HepG2 (cell line): ENCODE results near the genes B3GNT5 and ABCF3.

DNA sequence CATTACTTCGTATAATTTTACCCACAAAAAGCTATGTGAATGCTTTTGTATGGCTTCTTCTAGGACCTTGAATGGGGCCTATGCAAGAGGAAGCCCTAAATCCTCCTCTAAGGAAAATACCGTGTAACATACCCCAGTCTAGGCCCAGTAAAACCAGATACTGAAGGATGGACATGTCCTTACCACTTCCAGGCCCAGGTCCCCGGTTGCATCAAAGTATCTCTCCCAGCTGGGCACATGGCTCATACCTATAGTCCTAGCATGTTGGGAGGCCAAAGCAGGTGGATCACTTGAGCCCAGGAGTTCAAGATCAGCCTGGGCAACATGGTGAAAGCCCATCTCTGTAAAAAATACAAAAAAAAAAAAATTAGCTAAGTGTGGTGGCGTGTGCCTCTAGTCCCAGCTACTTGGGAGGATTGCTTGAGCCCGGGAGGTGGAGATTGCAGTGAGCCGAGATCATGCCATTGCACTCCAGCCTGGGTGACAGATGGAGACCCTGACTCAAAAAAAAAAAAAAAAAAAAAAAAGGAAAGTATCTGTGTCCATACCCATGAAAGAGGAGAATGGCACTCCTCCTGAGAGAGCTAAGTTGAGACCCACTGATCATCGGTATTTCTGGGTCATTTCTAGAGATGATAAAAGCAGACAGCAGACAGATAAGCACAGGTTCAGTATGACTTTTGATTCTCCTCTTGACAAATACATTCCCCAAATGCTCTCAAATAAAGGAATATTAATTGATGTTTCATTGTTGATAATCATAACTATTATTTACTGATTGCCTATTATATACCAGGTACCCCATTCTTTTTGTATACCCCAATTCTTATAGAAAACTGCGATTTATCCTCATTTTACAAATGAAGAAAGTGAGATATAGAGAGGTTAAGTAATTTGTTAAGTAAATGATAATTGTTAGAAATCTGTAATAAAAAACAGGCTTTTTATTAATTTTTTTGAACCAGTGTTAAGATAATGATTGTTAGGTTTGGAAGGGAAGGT is 85.4 kb downstream of the DCUN1D1 start:
- RRBS, 2 experiments, result no CpG with 5 or more reads among the region's 8 CpGs
CAGE:
- cytosol, long polyA minus RNA, result no peak
- cytosol, long polyA plus RNA, result no peak
- long polyA plus RNA, result no peak
- nucleus, long polyA minus RNA, result no peak
- nucleus, long polyA plus RNA, result no peak

CAGE:
- cytosol, long polyA minus RNA, result no peak
- cytosol, long polyA plus RNA, result no peak
- long polyA plus RNA, result no peak
- nucleus, long polyA minus RNA, result no peak
- nucleus, long polyA plus RNA, result no peak
Measured at GRCh38 chr3:182962148-182962634, 18.1 kb downstream of the DCUN1D1 start.

GRCh38 chr3:183101341-183101859 is 2.1 kb upstream of the MCCC1 start:
- RRBS, 2 experiments, result no CpG with 5 or more reads among the region's 12 CpGs
CAGE:
- cytosol, long polyA minus RNA, result no peak
- cytosol, long polyA plus RNA, result no peak
- long polyA plus RNA, result no peak
- nucleus, long polyA minus RNA, result no peak
- nucleus, long polyA plus RNA, result no peak

GRCh38 chr3:183252927-183254056 is at the start of gene B3GNT5:
B3GNT5 (plus strand) TSS chr3:183253253.
- RRBS, 2 experiments, result 2 to 3% methylated on average over 24 of the region's 95 CpGs
CAGE:
- cytosol, long polyA minus RNA, result no peak
- cytosol, long polyA plus RNA, result no peak
- long polyA plus RNA, result no peak
- nucleus, long polyA minus RNA, result no peak
- nucleus, long polyA plus RNA, result no peak

GRCh38 chr3:183285691-183286638 is 32.9 kb downstream of the B3GNT5 start:
- RRBS, 2 experiments, result under 1 to 1% methylated on average over 7 of the region's 10 CpGs
CAGE:
- cytosol, long polyA minus RNA, result no peak
- cytosol, long polyA plus RNA, result no peak
- long polyA plus RNA, result no peak
- nucleus, long polyA minus RNA, result no peak
- nucleus, long polyA plus RNA, result no peak

GRCh38 chr3:183508911-183509305 is 46.6 kb downstream of the KLHL6 start:
- RRBS, 2 experiments, result no CpG with 5 or more reads among the region's 1 CpG
CAGE:
- cytosol, long polyA minus RNA, result no peak
- cytosol, long polyA plus RNA, result no peak
- long polyA plus RNA, result no peak
- nucleus, long polyA minus RNA, result no peak
- nucleus, long polyA plus RNA, result no peak

DNA sequence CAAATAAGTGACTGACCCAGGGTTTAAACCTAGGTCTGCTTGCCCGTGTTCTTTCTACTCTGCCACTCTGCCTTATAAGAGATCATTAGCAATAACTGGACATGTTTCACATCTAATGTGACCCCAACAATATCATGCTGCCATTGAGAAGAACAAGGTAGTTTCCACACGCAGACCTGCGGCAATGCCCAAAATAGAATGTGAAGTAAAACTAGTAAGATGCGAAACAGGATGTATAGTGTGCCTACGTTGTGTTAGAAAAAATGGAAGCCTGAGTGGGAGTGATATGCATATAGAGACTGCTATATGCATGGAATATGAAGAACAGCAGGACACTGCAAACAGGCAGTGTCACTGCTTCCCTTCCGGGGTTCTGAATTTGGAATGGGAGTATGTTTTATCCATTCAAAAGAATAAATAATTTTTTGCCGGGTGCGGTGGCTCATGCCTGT is 29.9 kb downstream of the KLHL6 start:
- RRBS, 2 experiments, result 57 to 60% methylated on average over 1 of the region's 8 CpGs
CAGE:
- cytosol, long polyA minus RNA, result no peak
- cytosol, long polyA plus RNA, result no peak
- long polyA plus RNA, result no peak
- nucleus, long polyA minus RNA, result no peak
- nucleus, long polyA plus RNA, result no peak

- RRBS, 2 experiments, result no CpG with 5 or more reads among the region's 9 CpGs
CAGE:
- cytosol, long polyA minus RNA, result no peak
- cytosol, long polyA plus RNA, result no peak
- long polyA plus RNA, result no peak
- nucleus, long polyA minus RNA, result no peak
- nucleus, long polyA plus RNA, result no peak
Measured at GRCh38 chr3:183580200-183580763, 24.8 kb upstream of the KLHL6 start.

DNA sequence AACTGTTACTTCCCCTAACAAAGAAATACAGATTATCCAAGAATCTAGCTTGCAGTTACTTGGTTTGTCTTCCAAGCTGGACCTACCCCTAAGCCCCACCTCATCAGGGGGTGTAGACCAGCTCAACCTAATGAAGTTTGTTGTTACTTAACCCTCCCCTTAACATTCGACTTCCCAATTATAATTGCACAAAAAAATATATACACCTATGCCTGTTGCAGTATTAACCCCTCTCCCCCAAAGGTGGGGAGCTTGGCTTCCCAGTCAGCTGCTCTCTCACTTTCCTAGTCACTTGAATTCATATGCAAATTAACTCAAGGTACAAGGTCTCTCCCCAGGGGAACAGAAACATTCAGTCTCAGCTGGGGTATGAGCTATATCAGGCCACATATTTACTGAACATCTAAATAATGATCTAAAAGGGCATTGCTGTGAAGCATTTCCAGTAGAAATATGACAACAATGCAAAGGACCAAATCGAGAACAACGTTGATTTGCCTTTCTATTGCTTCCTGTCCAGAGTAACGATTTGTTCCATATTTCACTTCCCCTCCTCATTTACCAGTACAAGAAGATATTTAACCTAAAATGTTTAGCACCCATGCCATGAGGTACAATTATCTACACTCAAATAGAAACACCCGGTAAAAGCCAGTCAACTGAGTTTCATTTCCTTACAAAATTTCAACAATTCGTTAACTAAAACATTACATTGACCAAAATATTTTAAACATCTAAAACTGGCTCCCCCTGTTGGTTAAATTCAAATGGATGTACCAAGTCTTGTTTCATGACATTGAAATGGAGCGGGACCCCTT is 36.4 kb upstream of the KLHL6 start:
- RRBS, 2 experiments, result no CpG with 5 or more reads among the region's 7 CpGs
CAGE:
- cytosol, long polyA minus RNA, result no peak
- cytosol, long polyA plus RNA, result no peak
- long polyA plus RNA, result no peak
- nucleus, long polyA minus RNA, result no peak
- nucleus, long polyA plus RNA, result no peak

DNA sequence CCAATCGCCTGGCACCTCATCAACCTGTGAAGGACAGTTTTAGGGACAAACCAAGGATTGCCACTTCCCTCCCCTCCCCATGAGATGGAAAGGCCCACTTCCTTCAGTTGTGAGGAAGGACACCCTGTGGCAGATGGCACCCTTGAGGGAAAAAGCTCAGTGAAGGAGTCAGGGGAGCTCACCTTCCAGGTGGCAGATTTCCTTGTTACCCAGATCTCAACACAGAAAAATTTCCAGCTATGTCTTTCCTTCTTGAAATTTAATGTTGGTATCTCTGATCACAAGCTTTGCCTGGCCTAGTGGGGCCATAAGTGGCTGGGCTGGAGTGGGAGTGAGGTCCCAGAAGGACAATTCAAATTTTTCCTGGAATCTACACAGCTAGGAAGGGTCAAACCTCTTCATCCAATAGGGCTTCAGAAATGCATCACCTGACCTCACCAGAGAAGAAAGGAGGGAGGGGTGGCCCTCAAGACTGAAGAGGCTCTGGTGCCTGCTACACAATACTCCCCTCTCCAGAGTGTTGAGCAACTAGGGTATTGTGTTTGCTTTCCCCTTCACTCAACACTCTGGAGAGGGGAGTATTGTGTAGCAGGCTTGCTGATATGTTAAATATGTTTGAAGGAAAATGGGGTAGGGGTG is 6.0 kb upstream of the KLHL24 start:
- RRBS, 2 experiments, result no CpG with 5 or more reads among the region's 1 CpG
CAGE:
- cytosol, long polyA minus RNA, result no peak
- cytosol, long polyA plus RNA, result no peak
- long polyA plus RNA, result no peak
- nucleus, long polyA minus RNA, result no peak
- nucleus, long polyA plus RNA, result no peak

DNA sequence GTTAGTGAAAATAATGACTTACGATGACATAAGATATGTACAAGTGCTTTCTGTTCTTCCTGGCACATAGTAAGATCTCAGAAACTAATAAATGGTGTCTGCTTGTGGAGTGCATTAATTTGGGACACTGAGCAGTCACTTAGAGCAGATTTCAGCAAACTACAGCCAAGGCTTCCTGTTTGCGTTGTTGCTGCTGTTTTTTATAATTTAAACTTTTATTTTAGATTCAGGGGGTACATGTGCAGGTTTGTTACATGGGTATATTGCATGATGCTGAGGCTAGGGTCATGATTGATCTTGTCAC is 42.2 kb downstream of the MAP6D1 start:
- RRBS, 2 experiments, result no CpG with 5 or more reads among the region's 2 CpGs
CAGE:
- cytosol, long polyA minus RNA, result no peak
- cytosol, long polyA plus RNA, result no peak
- long polyA plus RNA, result no peak
- nucleus, long polyA minus RNA, result no peak
- nucleus, long polyA plus RNA, result no peak

- RRBS, 2 experiments, result no CpG with 5 or more reads among the region's 5 CpGs
CAGE:
- cytosol, long polyA minus RNA, result no peak
- cytosol, long polyA plus RNA, result no peak
- long polyA plus RNA, result no peak
- nucleus, long polyA minus RNA, result no peak
- nucleus, long polyA plus RNA, result no peak
Measured at GRCh38 chr3:183880152-183880469, 4.6 kb downstream of the PARL start.

- RRBS, 2 experiments, result no CpG with 5 or more reads among the region's 12 CpGs
CAGE:
- cytosol, long polyA minus RNA, result start-site peak on the minus strand at chr3:183988308-183988361, 10 reads
- cytosol, long polyA plus RNA, result no peak
- long polyA plus RNA, result no peak
- nucleus, long polyA minus RNA, result no peak
- nucleus, long polyA plus RNA, result no peak
Measured at GRCh38 chr3:183988066-183988701, 29.5 kb downstream of the ABCC5 start.

DNA sequence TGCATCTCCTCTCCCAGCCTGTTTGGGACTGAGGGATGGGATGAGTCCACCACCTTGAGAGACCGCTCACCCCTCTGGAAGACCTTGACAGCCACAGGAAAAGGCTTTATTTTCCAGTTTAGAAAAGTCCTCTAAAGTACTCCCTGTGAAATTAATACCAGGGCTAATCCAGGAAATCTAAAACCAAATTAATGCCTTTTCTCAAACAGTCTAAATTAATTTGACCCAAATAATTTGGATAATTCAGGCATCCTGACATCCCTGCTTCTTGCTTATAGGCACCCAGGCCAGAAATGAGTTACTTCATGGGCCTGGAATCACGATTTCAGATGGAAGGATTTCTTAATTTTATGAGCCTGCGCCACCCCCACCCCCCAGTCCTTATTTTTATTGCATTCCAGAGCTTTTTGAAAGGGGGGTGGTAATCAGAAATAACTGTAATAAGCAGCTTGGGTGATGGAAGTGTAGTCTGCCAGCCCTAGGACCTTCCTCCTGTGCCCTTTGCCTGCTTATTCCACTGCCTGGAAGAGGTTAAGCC is 1.2 kb downstream of the AP2M1 start:
- RRBS, 2 experiments, result no CpG with 5 or more reads among the region's 3 CpGs
CAGE:
- cytosol, long polyA minus RNA, result no peak
- cytosol, long polyA plus RNA, result no peak
- long polyA plus RNA, result no peak
- nucleus, long polyA minus RNA, result no peak
- nucleus, long polyA plus RNA, result no peak

DNA sequence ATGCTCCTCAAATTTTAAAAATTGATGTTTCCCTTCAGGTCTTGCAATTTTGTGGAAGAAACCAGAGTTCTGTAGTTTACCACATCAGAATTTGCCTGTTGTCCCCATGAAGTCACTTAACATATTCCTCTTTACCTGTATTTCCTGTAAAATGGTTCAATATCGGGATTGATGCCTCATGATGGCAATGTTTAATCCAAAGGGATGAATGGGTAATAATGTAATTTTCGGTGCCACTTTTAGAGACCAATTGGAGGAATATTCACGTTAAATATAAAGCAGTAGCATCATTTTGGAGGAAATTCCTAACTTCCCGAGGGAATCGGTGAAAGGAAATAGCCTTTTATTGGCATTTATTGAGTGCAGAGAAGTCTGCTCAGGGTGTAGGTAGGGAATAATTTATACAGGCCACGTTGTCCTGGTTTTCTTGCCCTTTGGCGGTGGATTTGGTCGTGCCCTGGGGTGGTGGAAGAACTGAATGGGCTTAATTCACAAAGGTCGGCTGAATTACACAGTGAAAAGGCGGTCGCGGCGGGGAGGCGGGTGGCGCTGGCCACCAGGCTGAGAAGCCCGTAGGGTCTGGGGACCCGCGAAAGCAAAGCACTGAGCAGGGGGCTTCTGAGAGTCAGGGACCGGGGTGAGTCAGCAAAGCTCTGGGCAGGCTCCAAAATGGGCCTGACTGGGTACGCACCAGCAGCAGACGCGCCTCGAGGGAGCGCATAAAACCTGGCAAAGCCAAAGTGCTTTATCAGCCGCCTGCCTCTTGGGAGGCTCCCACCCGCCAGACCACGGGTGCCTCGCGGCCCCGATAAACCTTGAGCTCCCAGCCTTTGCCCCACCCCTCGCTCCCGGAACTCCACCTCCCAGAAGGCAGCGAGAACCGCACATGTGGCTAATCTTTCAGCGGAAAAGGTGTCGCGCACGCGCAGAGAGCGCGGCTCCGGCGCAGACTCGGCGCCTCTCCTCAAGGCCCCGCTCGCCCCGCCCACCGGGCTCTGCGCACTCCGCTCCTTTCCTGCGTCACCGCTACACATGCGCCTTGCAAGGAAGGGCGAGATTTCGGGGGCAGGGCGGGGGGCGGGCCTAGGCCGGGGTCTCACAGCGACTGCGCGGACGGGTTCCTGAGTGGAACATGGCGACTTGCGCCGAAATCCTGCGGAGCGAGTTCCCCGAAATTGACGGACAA is at the start of gene ABCF3:
Gene ABCF3 (plus strand): TSS at position 1,124 of the 1,186 bp plus-strand sequence.
- RRBS, 2 experiments, result under 1 to 9% methylated on average over 24 to 28 of the region's 70 CpGs
CAGE:
- cytosol, long polyA minus RNA, result start-site peak on the plus strand centred at position 1,121 of the sequence, 10 bp wide, 56 reads
- cytosol, long polyA plus RNA, result start-site peak on the plus strand centred at position 1,118 of the sequence, 22 bp wide, 352 and 336 reads in 2 replicates
- long polyA plus RNA, result start-site peak on the plus strand centred at position 1,125 of the sequence, 10 bp wide, 158 and 171 reads in 2 replicates
- nucleus, long polyA minus RNA, result no peak
- nucleus, long polyA plus RNA, result start-site peak on the plus strand centred at position 1,103 of the sequence, 61 bp wide, 1,038 and 1,323 reads in 2 replicates

DNA sequence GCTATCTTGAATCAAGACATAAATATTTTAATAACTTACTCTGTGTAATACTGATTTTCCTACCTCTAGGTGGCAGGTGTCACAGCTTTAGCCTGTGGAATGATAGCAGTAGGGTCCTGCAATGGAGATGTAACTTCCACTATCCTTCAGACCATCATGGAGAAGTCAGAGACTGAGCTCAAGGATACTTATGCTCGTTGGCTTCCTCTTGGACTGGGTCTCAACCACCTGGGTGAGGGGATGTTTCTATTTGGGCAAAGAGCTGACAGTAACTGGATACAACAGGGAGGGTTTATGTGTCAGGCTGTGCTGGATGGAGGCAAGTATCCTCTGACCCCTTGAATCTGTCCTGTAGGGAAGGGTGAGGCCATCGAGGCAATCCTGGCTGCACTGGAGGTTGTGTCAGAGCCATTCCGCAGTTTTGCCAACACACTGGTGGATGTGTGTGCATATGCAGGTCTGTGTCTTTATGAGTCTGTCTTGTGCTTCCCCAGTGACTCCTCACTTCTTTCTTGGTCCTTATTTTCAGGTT is 6.7 kb downstream of the PSMD2 start:
- RRBS, 2 experiments, result no CpG with 5 or more reads among the region's 3 CpGs
CAGE:
- cytosol, long polyA minus RNA, result no peak
- cytosol, long polyA plus RNA, result no peak
- long polyA plus RNA, result no peak
- nucleus, long polyA minus RNA, result no peak
- nucleus, long polyA plus RNA, result no peak

GRCh38 chr3:184322772-184323634 is 8.6 kb downstream of the EIF4G1 start:
- RRBS, 2 experiments, result 98 to 100% methylated on average over 4 of the region's 24 CpGs
CAGE:
- cytosol, long polyA minus RNA, result no peak
- cytosol, long polyA plus RNA, result no peak
- long polyA plus RNA, result no peak
- nucleus, long polyA minus RNA, result no peak
- nucleus, long polyA plus RNA, result no peak

GRCh38 chr3:184336633-184337288 is 639 bp upstream of the FAM131A start:
- RRBS, 2 experiments, result 5 to 7% methylated on average over 4 of the region's 12 CpGs
CAGE:
- cytosol, long polyA minus RNA, result no peak
- cytosol, long polyA plus RNA, result no peak
- long polyA plus RNA, result no peak
- nucleus, long polyA minus RNA, result no peak
- nucleus, long polyA plus RNA, result no peak

DNA sequence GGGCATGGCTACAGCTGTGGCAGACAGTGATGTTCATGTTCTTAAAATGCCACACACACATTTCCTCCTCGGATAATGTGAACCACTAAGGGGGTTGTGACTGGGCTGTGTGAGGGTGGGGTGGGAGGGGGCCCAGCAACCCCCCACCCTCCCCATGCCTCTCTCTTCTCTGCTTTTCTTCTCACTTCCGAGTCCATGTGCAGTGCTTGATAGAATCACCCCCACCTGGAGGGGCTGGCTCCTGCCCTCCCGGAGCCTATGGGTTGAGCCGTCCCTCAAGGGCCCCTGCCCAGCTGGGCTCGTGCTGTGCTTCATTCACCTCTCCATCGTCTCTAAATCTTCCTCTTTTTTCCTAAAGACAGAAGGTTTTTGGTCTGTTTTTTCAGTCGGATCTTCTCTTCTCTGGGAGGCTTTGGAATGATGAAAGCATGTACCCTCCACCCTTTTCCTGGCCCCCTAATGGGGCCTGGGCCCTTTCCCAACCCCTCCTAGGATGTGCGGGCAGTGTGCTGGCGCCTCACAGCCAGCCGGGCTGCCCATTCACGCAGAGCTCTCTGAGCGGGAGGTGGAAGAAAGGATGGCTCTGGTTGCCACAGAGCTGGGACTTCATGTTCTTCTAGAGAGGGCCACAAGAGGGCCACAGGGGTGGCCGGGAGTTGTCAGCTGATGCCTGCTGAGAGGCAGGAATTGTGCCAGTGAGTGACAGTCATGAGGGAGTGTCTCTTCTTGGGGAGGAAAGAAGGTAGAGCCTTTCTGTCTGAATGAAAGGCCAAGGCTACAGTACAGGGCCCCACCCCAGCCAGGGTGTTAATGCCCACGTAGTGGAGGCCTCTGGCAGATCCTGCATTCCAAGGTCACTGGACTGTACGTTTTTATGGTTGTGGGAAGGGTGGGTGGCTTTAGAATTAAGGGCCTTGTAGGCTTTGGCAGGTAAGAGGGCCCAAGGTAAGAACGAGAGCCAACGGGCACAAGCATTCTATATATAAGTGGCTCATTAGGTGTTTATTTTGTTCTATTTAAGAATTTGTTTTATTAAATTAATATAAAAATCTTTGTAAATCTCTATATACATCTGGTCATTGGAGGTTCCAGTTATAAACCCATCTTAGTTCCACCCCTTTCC is 8.2 kb downstream of the FAM131A start:
- RRBS, 2 experiments, result 13% methylated on average over 3 of the region's 17 CpGs; no CpG with 5 or more reads in 1 of the 2 experiments
CAGE:
- cytosol, long polyA minus RNA, result no peak
- cytosol, long polyA plus RNA, result no peak
- long polyA plus RNA, result no peak
- nucleus, long polyA minus RNA, result no peak
- nucleus, long polyA plus RNA, result no peak

- RRBS, 2 experiments, result no CpG with 5 or more reads among the region's 15 CpGs
CAGE:
- cytosol, long polyA minus RNA, result no peak
- cytosol, long polyA plus RNA, result no peak
- long polyA plus RNA, result no peak
- nucleus, long polyA minus RNA, result no peak
- nucleus, long polyA plus RNA, result no peak
Measured at GRCh38 chr3:184466127-184466959, 86.5 kb downstream of the CHRD start.